ENCODE results near the gene KIAA1191.

GRCh38 chr5:173057241-173057939 is 1.2 kb downstream of the CREBRF start:
- PRO-cap: bidirectional peak, plus-strand start at chr5:173057354, minus-strand start at chr5:173057107

GRCh38 chr5:173230774-173231096 is 4.3 kb downstream of the NKX2-5 start:
- PRO-cap: no peak

DNA sequence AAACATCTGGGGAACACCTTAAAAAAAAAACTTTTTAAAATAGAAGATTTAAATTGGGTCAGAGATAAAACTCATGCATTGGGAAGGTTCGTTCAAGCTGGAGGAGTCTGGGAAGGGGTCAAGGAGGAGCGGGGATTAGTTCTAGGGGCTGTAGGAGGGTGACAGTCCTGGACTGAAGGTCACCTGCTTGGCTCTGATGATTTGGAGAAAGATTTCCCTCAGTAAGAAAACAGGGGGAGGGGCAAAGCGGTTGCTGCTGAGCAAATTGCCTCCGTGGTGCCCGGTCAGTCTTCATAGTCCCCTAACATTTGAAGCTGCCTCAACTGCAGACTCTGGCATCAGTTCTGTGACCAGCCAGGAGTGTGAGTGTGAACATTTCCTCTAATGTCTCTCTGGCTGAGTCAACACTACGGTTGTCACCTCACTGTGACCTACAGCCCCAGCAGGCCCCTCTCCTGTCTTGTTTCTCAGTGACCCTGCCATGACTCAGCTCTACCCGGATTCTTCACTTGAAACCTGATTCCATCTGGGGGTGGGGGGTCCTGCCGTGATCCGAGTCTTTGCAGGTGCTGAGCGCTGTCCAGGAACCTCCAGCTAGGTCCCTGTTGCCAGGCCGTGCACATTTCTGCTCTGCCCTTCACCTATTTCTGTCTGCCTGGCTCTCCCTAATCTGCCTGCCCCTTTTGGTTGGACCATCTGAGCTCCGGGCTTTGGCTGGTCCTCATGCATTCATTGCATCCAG is 24.4 kb downstream of the STC2 start:
- PRO-cap: no peak

GRCh38 chr5:173498378-173498840 is 118.0 kb downstream of the BOD1 start:
- PRO-cap: no peak

- PRO-cap: no peak
These were observed 85.5 kb upstream of the CPEB4 start for GRCh38 chr5:173802587-173803095.

GRCh38 chr5:173822383-173822772 is 65.8 kb upstream of the CPEB4 start:
- PRO-cap: no peak

DNA sequence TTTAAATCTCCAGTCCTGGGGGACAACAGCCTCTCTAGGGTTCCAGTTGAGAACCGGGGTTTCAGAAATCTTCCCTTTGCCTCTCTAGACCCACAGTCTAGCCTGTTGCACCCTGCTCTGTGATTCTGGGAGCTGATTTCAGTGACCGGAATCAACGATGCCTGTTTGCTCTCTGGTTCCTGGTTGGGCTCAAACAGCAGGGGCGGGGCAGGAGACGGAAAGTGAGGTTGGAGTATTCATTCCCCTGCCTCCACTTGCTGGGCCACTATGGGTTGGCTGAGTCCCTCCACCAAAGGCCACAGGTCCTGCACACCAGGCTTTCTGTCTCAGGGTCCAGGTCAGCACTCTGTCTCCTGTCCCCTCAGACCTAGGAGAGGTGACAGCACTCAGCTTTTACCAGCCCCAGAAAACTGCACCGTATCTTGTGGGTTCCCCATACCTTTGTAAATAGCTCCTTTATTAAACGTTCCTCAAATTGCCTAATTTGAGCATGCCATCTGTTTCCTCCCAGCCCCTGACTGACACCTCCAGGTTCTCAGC is 23.7 kb upstream of the CPEB4 start:
- PRO-cap: no peak

DNA sequence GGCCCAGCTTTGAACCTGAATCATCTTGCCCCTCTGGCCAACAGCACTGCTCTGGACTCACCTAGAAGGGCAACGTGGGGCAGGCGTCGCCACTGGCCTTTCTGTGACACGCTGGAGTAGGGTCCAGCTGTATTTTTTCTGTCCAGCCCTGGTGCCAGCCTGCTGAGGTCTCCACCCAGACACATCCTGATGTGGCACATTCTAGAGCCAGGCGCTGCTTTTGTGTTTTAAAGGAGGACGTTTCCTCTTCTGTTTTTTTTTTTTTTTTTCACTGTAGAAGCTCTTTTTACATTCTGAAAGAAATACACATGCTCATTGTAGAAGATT is 15.2 kb upstream of the CPEB4 start:
- PRO-cap: no peak

- PRO-cap: no peak
These were observed 20.5 kb downstream of the CPEB4 start for GRCh38 chr5:173908395-173909256.

- PRO-cap: no peak
These were observed 38.2 kb downstream of the CPEB4 start for GRCh38 chr5:173926215-173926886.

DNA sequence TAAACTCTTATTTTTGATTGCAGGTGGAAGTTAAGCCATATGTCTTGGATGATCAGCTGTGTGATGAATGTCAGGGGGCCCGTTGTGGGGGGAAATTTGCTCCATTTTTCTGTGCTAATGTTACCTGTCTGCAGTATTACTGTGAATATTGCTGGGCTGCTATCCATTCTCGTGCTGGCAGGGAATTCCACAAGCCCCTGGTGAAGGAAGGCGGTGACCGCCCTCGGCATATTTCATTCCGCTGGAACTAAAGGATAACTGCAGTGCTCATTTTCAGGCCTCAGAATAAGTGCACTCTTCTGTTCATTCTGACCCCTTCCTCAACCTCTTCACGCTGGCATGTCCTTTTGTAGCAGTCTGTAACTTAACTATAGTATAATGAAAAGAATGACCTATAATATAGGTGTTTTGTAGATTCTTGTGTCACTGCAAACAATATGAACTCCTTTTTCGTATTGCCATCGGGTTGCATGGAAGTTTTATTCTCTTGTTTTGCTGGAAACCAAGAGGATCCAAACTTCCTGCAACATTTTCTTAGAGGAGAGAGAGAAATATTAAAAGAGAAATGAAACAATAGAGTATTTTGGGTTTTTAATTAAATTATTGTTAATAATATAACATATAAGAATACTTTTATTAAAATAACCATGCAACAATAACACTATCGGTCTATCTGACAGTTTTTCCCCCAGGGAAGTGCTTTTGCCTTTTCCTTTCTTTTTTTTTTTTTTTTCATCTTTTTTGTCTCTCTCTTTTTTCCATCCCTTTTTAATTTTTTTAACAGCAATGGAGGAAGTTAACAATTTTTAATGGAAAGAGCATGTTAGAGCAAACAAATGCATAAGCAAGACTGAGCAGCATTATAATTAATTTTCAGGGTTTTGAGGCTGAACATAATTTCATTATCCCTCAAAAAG is 32.8 kb upstream of the C5orf47 start:
- PRO-cap: no peak

GRCh38 chr5:174418889-174419764 is 305.3 kb upstream of the MSX2 start:
- PRO-cap: no peak

DNA sequence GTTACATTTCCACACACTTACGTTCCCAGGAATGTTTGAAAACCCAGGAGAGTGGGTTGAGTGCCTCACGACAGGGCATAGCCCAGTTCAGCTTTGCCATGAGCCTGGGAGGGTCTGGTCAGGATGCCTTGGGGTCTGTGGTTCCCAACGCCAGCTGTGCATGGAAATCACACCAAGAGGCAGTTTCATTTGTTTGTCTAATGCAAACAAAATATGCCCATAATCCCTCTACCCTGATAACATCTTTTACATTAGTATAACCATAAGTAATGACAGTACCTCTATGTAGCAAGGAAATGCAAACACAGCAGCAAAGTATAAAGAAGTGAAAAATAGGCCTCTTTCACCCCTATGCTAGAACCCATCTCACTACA is 25.2 kb upstream of the MSX2 start:
- PRO-cap: no peak

- PRO-cap: no peak
These were observed 15.8 kb upstream of the MSX2 start for GRCh38 chr5:174708643-174708994.

- PRO-cap: bidirectional peak, plus-strand start at chr5:174987872, minus-strand start at chr5:174987664
These were observed 263.0 kb downstream of the MSX2 start for GRCh38 chr5:174987401-174987783.

DNA sequence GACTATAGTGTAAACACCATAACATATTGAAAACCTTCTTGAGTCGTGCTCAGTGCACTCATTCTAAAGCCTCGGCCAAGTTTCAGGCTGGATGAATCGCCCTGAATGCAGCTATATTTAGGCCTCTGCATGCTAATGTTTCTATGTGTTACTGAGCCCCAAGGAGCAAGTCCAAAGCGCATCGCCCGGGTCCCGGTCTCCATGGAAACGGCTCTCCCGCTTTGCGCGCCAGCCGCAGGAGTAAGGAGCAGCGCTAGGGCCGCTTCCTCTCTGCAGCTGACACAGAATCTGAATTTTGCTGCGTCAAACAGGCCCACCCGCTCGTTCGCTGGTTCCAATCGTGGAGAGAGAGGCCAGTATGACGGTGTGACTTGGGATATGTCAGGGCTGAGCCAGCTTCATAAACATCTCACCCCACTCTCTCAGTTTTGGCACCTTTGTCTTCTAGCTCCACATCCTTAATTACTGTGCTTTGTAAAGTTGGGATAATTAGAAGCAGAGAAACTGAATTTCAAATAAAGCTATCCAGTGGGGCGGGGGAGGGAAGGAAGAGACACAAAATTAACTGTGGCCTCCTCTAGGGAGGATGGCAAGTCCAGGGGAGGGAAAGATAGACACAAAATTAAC is 335.6 kb downstream of the MSX2 start:
- PRO-cap: no peak

DNA sequence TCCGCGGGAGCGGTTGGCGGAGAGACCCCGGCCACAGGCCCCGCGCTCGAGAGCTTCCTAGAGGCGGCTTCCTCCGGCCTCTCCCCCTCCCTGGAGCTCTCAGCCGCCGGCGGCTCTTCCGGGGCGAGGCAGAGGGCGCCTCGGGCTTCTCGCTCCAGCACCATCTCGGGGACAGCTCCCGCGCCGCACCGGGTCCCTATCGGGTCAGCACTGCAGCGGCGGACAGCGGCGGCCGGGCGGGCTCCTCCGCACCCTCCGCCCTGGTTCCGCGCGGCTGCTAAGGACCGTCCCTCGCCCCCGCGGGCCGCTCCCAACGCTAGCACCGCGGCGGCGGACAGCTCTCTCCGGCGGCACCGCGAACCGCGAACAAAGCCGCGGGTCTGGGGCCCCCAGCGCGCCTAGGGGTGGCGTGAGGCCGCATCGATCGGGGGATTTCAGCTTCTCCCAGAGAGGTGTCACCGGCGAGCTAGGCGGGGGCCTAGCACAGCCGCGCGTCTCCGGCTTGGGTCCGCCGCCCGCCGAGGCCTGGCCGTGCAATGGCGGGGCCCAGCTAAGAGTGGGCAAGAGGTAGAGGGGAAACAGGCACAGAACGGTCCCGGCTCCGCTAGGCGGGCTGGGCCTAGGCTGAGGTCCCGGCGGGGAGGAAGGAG is 74.4 kb upstream of the CPLX2 start:
- PRO-cap: no peak

GRCh38 chr5:175797479-175798108 is 73.8 kb upstream of the CPLX2 start:
- PRO-cap: no peak

GRCh38 chr5:176132539-176133537 is 105.4 kb upstream of the SIMC1 start:
- PRO-cap: no peak

DNA sequence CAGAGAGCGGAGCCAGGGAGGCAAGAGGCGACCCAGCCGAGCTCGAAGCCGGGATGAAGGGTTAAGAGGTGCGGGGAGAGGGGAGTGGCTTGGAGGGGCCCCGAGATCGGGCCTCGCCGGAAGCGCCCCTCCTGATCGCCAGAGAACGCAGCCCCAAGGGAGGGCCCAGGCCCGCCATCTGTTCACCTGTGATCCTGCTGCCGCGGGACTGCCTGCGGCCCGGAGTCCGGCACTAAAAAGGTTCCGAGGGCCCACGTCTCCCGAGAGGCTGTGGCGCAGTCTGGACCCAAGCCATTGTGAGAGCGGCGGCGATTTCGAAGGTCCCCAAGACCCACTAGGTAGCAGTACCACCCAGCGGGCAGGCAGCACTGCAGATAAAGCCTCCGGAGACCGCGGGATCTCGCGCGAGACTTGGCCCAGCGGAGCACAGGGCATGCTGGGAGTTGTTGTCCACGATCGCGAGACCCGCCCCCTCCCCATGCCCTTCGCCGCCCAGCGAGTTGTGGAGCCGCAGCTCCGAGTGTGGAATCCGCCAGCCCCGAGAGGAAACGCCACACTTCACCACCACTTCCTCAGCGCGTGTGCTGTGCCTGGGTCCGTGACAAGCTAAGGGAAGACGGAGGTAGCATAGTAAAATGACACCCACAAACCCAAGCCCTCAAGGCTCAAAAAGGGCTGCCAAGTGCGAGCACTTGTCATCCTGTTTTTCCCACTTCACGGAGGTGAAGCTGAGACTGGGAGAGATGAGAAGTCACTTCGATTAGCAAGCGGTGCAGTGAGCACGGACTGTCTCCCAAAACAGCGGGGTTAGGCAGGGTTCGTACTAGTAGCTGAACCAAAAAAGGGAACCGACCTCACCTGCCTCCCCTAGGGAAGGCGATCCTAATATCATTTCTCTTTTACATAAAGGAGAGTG is at the start of gene KIAA1191:
KIAA1191 (minus strand) TSS at position 349 of the 916 bp plus-strand sequence.
- PRO-cap: bidirectional peak, plus-strand start at position 513 of the sequence, minus-strand start at position 385 of the sequence